Cardiac atrium fibroblast (primary cell): ENCODE measurements around the genes GZF1, NAPB, CST5 and SYNDIG1.

GRCh38 chr20:22586624-22586960 is 2.2 kb upstream of the FOXA2 start:
- RAMPAGE, long total RNA: no peak

DNA sequence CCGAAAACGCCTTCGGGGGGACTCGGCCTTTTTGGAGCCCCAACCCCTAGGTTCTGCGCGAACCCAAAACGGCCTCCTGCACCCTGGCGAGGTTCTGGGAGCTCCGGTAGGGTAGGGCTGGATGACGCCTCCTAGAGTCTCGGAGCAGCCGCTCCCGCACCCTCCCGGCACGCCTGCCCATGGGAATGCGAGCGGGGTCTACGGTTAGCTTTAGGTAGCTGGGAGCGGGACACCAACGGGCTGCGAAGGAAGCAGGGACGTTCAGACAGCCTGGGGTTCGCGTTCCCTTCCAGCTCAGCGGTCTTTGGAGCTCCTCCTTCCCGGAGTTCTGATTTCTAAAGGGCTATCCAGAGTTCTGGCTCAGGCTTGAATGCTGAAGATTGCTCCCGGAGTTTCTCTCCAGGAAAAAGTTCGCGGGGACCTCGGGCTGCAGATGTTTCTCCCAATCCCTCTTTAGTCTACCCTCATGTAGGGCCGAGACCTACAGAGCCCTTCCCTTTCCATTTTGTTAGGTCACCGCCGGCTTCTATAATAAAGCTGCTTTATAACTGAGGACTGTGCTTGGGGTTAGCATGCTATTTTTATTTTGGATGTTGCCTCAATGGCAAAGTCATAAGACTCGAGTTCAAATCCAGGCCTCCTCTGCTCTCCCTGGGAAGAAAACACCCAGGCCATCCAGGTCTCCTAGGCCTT is 2.7 kb upstream of the FOXA2 start:
- RAMPAGE, long total RNA: no peak

GRCh38 chr20:22717329-22717903 is 133.0 kb upstream of the FOXA2 start:
- RAMPAGE, long total RNA: no peak

DNA sequence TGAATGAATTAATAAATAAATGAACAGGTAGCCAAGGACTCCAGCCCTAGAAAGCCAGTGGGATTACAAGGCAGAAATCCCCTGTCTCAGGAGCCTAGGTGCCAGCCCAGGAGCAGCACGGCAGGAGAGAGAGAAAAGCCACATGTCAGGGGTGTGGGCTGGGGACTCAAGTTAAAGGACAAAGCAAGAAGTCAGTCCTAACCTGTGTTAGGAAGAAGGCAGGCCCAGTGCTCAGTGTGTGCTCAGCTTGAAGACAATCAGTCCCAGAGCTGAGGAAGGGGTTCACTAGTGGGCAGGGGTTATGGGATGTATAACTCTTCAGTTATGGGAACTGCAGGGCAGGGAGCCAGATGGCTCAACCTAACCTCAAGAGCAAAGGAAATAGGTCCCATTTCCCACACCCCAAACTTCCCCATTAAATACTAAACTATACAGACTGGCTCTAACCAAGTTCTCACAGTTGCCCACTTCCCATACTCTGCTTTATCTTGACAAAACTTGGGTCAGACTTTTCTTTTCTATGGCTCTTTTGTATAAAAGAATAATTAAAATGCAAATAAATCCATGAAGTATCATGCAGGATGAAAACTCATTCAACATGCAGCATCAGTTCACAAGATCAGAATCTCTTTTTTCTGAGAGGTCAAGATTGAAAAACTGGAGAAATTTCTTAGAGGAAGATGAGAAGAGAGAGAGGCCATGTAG is 7.4 kb upstream of the SSTR4 start:
- RAMPAGE, long total RNA: no peak

- RAMPAGE, long total RNA: no peak
These were observed 27.9 kb upstream of the CD93 start for GRCh38 chr20:23114054-23114357.

DNA sequence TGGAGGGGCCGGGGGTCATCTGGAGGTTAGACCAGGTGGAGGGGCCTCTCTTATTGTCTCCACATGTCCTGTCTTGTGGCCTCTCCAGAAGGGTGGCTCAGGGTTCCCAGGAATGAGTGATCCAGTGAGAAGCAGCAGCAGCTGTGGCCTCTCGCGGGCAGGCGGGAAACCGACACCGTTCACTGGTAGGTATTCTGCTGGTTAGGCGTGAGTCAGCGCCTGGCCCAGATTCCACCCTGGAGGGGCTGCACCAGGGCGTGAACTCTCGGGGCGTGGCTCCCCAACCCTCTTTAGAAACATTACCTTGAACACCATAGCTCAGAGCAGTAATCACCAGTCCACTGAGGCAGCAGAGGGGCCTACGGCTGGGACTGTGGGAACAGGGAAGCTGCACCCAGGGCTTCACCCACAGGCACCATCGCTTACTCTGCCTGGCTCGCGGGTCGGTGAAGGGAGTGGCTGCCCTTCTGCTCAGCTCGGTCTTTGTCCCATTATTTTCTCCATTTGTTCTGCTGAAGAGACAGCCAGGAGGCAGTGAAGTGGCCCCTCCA is 50.8 kb upstream of the CD93 start:
- RAMPAGE, long total RNA: no peak

- RAMPAGE, long total RNA: no peak
These were observed 59.2 kb upstream of the CD93 start for GRCh38 chr20:23145050-23145958.

- RAMPAGE, long total RNA: no peak
These were observed 63.0 kb upstream of the CD93 start for GRCh38 chr20:23148729-23149996.

- RAMPAGE, long total RNA: start-site peak on the plus strand at chr20:23362182-23362215, 71 and 43 reads in 2 replicates
These were observed at the start of gene GZF1 for GRCh38 chr20:23361711-23362516. GZF1 (plus strand) TSS chr20:23362182.

DNA sequence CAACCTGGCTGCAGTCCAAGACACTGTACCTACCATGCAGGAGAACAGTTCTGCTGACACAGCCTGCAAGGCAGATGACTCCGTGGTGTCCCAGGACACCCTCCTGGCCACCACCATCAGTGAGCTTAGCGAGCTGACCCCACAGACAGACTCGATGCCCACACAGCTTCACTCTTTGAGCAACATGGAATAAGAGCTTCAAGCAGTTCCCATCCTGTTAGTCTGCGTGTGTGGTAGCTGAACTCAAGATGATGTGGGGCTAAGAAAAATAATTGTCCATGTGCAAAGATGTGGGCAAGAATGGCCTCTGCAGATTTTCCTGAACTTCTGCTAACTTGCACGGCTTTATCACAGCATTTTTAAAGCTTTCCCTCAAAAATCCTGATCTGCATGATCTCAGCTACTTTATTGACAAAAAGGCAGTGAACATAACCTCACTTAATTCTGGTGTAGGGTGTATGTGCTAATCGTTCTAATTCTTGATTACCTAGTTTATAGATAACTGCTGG is 8.3 kb downstream of the GZF1 start:
- RAMPAGE, long total RNA: no peak

- RAMPAGE, long total RNA: no peak
These were observed at the start of gene NAPB for GRCh38 chr20:23421091-23421824. NAPB (minus strand) TSS chr20:23421488.

- RAMPAGE, long total RNA: no peak
These were observed 3.6 kb downstream of the CST9 start for GRCh38 chr20:23602164-23602554.

DNA sequence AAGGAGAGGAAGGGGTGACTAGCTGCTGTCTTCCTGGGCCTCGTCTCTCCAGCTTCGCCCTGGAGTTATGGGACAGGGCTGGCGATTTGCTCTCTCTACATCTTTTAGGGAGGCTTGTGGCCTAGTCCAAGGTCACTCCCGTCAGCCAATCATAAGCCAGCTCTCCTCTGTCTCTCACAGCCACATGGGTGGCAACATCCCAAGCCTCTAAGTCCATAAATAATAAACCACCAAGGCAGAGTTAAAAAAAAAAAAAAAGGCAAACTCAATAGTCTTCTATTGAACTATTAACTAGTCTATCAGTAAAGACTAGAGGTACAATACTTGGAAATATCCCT is 7.3 kb downstream of the CST3 start:
- RAMPAGE, long total RNA: no peak

- RAMPAGE, long total RNA: no peak
These were observed 4.3 kb upstream of the CST1 start for GRCh38 chr20:23754911-23755583.

DNA sequence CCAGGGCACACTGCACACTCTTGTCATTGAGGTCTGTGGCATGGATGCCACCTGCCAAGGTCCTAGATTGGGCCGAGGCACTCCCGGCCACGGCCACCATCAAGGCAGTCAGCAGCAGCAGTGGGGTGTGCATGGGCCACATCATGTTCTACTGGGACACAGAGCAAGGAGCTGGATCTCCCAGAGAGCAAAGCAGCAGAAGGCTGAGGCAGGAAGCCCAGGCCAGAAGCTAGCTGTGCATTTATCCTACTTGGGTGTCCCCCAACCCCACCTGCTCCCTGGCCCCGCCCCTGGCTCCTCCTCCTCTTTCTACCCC is at the start of gene CST5:
TSS of gene CST5 (minus strand) at position 217 of the 316 bp plus-strand sequence.
- RAMPAGE, long total RNA: no peak

- RAMPAGE, long total RNA: no peak
These were observed 347 bp upstream of the CST5 start for GRCh38 chr20:23879848-23880341.

GRCh38 chr20:24468921-24469986 is at the start of gene SYNDIG1:
SYNDIG1 (plus strand) TSS chr20:24469629.
- RAMPAGE, long total RNA: no peak

GRCh38 chr20:24988437-24988944 is 4.1 kb downstream of the APMAP start:
- RAMPAGE, long total RNA: no peak

GRCh38 chr20:24988945-24989582 is 3.5 kb downstream of the APMAP start:
- RAMPAGE, long total RNA: no peak

DNA sequence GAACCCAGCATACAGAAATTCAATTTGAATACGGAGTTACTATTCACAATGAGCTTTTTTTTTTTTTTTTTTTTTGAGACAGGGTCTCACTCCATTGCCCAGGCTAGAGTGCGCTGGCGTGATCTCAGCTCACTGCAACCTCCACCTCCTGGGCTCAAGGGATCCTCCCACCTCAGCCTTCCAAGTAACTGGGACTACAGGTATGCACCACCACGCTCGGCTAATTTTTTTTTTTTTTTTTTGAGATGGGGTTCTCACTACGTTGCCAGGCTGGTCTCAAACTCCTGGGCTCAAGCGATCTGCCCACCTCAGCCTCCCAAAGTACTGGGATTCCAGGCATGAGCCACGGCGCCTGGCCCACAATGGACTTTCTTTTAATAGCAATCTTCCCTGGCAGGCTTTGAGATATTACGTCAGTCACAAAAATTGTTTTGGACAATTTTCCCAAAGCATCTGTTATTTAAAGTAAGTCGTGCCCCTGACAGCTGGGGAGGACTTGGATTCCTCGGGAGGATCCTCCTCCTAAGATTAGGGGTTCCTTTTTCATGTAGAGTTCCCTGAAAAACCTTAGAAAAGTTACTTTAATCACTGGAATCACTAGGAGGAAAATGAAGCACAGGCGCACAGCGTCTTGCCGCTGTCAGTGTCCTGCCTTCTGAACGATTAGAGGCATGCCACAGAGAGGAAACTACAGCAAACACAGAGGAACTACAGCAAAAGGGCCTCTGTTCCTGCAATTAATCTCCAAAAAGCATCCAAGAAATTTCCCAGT is 4.7 kb downstream of the ACSS1 start:
- RAMPAGE, long total RNA: no peak